Sternocleidomastoid (tissue), 1 donor: ENCODE measurements around the gene TSPAN15.

GRCh38 chr10:63522417-63522668 is 1.1 kb downstream of the REEP3 start:
- PRO-cap = no peak

GRCh38 chr10:63630407-63631192 is 109.4 kb downstream of the REEP3 start:
- PRO-cap = bidirectional peak, plus-strand start at chr10:63630642, minus-strand start at chr10:63630531; bidirectional peak, plus-strand start at chr10:63630875, minus-strand start at chr10:63630799

- PRO-cap = no peak
Measured at GRCh38 chr10:63799236-63799629, 278.0 kb downstream of the REEP3 start.

DNA sequence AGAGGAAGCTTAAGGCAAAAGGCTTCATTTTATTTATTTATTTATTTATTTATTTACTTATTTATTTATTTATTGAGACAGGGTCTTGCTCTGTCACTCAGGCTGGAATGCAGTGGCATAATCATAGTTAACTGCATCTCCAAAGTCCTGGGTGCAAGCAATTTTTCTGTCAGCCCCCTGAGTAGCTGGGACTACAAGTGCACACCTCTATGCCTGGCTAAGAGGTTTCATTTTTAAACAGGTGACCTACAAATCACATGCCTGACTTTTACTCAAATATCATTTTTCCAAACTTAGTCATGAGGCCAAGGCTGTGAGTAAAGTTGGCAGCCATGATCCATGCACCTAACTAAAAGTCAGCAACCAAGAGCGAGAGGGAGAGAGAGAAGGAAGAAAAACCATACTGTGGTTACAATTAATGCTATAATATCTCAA is 1305.3 kb upstream of the LRRTM3 start:
- PRO-cap = no peak

- PRO-cap = bidirectional peak, plus-strand start at chr10:67764066, minus-strand start at chr10:67764058; bidirectional peak, plus-strand start at chr10:67764500, minus-strand start at chr10:67764450
Measured at GRCh38 chr10:67763794-67764806, 68.1 kb upstream of the CTNNA3 start.

DNA sequence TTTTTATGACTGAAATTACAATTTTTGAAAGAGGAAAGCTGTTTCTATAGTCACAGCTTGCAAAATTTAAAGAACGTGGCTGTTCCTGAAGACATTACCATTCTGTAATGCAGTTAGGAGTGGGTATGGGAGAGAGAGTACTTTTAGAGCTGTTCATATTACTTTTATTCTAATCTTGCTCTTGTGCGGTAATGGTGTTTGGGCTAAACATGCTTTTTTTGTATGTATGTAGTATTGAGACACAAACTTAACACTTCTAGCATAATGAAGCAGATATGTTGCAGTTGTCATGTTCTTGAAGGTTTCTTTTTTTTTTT is 1.1 kb downstream of the SIRT1 start:
- PRO-cap = no peak

GRCh38 chr10:67904326-67904761 is 19.9 kb downstream of the SIRT1 start:
- PRO-cap = no peak

DNA sequence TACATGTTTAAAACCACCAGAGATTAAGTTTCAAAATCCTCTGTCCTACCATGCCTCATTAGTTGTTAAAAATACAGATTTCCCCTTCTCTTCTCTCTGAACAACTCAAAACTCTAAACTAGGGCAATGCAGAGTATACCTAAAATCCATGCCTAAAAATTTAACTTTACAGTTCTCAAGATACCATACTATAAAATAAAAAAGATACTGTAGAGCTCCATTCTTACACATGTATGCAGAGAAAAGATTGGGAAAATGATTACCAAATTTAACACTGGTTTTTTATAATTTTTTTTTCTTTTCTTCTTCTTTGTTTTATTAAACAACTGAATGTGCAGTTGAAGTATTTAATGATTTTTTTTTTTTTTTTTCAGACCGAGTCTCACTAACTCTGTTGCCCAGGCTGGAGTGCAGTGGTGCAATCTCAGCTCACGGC is 21.1 kb downstream of the HERC4 start:
- PRO-cap = no peak

GRCh38 chr10:68562570-68562929 is 2.4 kb downstream of the TET1 start:
- PRO-cap = no peak

DNA sequence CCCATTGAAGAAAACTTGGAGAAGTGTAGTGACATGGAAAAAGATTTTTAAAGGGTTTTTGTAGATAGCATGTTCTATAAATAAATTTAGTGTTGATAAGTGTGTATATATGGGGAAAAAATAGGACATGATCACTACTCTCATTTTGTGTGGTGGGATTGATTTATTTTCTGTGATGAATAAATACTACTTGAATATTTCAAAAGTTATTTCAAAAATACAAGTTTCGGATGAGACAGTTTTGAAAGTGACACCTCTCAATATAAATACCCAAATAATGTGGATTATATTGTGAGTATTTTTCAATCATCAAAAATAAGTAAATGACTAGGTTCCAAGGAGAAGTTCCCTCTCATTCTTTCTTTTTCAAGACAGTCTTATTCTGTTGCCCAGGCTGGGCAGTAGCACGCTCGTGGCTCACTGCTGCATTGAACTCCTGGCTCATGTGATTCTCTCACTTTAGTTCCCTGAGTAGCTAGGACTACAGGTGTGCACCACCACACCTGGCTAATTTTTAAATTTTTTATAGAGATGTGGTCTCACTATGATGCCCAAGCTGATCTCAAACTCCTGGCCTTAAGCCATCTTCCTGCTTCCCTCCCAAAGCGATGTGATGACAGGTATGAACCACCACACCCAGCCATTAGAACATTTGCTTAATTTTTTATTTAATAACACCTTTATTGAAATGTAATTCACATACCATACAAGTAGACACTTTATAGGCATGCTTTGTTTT is 47.3 kb upstream of the STOX1 start:
- PRO-cap = no peak

GRCh38 chr10:69047466-69048034 is 40.4 kb upstream of the SRGN start:
- PRO-cap = no peak

DNA sequence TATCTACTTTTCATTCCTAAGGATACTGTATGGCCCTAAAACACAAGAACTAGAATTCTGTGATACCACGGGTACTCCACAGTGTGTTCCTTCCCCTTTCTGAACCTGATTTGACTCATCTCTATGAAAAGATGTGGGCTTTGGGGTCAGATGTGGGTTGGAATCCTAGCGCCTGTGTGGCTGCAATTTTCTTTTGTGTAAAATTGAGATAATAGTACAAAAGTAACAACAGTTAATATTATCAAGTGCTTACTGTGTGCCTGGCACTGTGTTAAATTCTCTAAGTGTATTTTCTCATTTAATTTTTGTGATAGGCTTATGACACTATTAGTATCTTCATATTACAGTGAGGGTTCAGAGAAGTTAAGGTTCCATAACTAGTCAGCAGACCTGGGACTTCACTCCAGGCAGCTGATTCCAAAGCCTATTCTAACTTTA is 8.2 kb downstream of the SRGN start:
- PRO-cap = no peak

DNA sequence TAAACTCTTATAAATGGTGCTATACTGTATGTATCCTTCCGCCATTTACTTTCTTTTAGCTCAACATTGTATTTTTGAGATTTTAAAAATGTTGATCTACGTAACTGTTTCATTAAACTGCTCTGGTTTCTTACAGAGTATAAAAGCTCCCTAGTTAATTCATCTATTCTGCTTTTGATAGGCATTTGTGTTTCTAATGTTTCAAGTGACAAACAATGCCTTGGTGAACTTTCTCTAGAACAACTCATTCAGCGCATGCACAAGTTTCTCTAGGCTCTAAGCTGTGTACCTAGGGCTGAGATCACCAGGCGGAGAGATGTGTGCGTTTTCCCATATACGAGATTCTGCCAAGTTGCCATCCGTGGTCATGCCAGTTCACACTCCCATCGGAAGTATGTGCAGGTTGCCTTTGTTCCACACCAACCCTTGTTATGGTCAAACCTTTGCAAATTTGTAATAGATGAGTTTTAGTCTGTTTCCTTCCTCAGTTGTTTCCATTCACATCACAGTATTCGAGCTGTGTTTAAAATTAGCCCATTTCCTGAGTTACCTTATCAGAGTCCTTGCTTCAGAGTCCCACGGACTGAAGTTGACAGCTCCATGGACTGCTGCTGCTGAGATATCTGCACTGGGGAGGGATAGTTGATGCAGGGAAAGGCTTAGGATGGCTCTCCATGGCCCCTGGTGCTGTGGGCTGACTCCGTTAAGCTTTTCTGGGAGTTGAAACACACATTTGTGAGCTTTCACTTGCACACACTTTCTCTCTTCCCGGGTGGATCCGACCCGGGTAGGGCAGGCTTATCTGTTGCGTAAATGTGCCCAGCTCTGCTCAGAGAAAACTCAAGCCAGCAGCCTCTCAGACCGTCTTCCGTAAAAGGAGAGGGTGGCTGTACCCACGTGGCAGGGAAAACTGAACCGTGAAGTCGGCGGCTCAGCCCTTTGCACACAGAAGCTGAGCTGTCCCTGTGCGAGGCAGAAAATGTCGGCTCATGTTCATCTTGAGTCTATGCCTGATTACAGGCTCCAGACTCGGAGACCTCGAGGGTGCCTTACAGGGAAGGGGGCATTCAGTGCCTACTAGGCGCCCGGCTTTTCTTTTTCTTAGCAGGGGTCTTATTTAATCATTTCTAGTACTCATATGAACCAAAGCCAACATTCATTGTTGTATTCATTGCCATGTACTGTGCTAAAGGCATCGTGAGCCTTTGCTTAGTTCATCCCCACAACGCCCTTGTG is 9.1 kb downstream of the HK1 start:
- PRO-cap = no peak

- PRO-cap = no peak
Measured at GRCh38 chr10:69337278-69338070, 18.8 kb downstream of the HK1 start.

- PRO-cap = no peak
Measured at GRCh38 chr10:69358753-69359208, 40.1 kb downstream of the HK1 start.

DNA sequence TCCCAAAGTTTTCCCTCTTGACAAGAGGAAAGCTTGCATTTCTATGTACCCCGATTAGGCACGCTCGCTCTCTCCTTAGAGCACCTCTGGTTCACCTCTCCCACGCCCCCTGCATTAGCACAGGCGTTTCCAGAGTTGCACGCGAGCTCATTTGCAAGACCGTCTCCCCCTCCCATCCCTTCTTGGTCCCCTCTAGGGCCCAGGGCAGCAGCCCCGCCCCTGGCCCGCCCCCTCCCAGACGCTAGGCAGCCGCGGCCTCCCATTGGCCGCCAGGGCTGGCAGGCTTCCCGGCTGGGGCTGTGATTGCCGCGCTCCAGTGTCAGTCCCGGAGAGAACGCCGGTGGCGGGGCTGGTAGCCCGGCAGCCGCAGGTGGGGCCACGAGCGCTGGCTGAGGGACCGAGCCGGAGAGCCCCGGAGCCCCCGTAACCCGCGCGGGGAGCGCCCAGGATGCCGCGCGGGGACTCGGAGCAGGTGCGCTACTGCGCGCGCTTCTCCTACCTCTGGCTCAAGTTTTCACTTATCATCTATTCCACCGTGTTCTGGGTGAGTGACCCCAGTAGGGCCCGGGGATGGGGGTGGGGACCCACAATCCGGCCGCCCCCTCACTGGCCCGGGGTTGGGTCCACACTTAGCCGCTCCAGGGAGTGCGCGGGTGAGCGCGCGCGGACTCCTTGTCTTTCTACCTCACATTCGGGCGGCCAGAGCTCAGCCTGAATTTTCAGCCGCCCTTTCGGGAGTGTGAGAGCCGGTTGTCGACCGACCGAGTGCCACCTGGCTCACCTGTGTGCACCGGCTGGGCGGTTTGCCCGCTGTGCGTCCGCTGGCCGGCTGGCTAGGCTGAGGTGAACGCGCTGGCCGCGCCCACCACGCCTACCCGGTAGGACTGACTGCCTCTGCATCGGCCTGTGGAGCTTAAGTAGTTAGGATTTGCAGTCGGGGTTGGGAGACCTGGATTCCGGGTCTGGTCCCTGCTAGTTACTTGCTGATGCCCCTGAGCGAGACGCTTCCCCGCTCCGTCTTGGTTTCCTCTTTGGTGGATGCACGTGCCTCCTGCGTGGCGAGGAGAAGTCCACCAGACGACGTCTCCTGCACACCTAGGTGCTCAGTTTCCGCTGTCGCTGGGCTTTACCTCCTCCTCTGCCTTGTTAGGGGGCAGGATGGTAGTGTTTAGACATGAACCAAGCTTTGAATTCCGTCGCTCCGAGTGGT is at the start of gene TSPAN15:
TSPAN15 (plus strand) TSS at position 319 of the 1,210 bp plus-strand sequence.
- PRO-cap = bidirectional peak, plus-strand start at position 330 of the sequence, minus-strand start at position 184 of the sequence; bidirectional peak, plus-strand start at position 933 of the sequence, minus-strand start at position 804 of the sequence

- PRO-cap = unidirectional peak, minus-strand start at chr10:69472586
Measured at GRCh38 chr10:69472467-69473080, 21.3 kb downstream of the TSPAN15 start.

DNA sequence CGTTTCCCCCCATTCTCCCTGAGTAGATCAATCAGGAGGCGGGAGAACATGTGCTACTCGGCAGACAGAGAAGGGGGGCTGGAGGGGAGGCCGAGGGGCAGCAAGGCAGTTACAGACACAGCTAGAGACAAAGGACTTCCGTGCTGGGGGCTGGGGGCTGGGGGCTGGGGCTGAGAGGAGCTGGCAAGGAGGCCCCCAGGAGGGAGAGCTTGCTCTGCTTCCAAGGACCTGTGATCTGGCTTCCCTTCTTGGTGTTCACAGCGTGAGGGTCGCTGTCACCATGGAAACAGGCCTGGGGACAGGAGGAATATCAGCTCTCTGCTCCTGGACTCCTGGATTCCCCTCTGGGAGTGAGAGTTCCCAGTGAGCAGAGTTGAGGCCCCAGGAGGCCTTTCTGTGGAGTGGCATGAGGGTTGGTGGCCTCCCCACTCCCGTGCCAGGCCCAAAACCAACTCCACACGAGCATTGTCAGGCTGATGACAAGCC is 16.2 kb downstream of the FAM241B start:
- PRO-cap = no peak

- PRO-cap = no peak
Measured at GRCh38 chr10:70093303-70093886, 39.2 kb downstream of the AIFM2 start.

DNA sequence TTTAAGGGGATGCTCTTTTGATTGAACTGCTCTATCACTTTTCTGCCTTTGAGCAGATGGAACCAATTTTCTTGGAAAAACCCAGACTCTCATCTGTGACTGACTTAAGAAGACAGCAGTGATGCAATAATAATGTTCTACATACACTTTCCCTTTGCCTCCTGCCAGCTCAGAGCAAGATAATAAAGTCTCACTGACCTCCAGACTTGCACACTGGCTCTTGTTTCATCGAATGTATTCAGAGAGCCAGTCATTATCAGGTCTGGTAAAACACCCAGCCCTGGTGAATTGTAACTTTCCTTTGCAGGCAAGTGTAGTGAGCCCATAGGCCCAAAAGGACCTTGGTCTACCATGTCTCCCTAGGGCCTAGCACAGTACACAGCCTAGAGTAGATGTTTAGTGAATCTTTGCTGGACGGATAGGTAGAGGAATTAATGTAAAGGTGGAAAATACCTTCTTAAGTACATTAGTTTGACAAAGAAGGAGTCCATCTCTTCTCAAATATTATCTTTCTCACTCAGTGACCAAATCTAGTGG is 1.9 kb upstream of the PPA1 start:
- PRO-cap = no peak